ENCODE results near the gene KIAA0408.

DNA sequence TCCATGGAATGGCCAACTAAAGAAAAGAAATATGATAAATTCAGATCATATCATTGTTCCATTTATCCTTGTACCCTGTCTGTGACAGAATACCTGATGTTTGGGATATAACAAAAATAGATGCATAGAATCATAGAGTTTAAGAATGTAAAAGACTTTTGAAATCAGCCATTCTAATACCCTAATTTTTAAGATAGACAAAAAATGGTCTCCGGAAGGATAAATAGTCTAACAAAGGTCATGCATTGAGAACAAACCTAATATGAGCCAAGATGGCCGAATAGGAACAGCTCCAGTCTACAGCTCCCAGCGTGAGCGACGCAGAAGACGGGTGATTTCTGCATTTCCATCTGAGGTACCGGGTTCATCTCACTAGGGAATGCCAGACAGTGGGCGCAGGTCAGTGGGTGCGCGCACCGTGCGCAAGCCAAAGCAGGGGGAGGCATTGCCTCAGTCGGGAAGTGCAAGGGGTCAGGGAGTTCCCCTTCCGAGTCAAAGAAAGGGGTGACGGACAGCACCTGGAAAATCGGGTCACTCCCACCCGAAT is 164.9 kb downstream of the TRDN start:
- RRBS: no CpG with 5 or more reads among the region's 17 CpGs

DNA sequence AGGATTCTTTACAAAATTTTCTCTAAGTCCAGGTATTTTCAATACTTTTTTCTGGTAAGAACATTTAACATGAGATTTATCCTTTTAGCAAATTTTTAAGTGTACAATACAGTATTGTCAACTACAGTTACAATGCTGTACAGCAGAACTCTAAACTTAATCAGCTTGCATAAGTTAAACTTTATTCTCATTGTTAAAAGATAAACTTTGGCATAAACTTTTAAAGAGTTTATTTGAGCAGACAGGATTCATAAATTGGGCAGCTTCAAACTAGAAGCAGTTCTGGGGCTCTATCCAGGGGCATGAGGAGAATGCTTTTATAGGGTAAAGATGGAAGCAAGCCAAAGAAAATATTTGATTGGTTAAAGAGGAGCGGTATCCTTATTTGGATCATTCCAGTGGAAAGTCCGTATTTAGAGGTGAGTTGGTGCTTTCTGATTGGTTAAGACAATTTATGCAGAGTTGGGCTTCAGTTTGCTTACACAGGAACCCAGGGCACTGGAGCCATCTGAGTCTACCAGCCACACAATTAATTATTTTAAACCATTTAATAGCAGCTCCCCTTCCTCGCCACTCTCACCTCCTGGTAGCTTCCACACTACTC is 38.0 kb upstream of the RNF217 start:
- RRBS: no CpG with 5 or more reads among the region's 3 CpGs

DNA sequence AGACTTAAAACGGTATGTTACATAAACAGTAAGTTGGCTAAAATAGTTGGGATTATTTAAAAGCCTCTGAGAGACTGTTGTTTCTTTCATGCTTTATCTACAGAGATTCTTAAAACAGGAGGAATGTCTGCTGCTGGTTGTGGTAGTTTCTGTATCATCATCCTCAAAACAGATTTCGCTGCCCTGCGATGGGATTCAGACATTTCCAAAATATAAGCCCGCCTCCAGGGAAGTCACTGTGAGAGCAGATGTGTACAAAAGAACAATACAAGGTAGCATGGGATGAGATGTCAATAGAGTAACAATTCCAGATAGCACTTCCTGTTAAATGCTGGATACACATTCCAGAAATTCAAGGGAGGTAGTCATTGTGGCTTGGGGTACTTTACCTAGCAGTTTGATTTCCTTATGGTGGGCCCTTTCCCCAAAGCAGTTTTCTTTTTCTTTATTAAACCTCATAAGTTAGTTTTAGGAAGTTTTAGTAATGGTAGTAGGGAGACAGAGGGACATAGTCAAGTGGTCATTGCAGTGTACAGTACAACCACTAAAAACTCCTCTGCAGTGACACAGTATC is 2.5 kb downstream of the RNF217 start:
- RRBS: no CpG with 5 or more reads among the region's 4 CpGs

DNA sequence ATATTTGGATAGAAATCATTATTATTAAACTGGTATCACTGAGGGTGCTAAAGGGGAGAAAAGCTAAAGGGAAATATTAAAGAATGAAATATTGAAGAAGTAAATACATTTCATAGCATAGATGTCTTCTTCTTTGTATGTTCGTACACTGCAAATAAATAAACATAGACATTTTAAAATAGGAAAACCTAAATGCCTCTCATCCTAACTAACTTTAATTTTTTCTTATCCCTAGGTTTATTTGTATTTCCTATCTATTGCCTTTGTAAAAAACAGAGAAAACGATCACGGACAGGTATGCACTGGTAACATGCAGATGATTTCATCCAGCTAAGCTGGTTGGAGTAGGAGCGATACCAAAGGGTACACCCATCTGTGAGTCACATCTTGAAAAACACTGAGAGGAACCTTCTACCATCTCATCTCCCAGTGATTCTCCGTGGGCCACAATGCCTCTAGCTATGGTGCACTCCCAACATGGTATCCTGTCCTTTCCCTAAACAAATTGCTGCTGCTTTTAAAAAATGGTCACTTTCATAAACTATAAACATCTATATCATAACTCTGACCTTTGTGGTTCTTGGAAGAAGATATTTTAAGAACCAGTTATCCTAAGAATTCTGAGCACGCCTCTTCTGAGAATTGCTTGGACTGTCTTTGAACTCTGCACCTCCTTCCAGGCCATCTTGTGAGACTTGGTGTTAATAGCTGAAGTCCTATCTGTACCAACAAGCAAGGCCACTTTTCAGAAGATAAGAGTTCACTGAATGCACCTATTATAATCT is 70.8 kb upstream of the TPD52L1 start:
- RRBS: no CpG with 5 or more reads among the region's 6 CpGs

GRCh38 chr6:125154713-125155464 is 1.3 kb downstream of the TPD52L1 start:
- RRBS: no CpG with 5 or more reads among the region's 21 CpGs

- RRBS: no CpG with 5 or more reads among the region's 4 CpGs
Measured at GRCh38 chr6:125356791-125357193, 55.0 kb upstream of the HDDC2 start.

DNA sequence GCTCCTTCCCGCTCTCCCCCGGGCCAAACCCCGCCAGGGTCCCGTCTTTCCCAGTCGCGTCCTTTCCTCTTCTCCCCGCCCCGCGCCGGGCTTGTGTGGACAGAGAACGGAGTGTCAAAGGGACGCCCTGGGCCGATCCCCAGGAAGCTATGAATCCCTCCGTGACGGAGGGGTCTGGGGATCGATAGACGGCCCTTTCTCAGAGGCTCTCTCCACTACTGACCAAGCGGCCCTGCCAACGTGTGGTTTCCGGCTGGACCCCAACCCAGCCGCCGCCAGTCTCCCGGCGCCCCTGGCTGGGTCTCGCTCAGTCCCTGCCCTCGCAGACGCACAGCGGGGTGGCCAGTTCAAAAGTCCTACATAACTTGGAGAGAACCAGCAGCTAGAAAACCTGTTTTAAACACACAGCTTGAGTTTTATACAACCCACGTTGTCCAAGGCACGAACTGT is 1.2 kb upstream of the HEY2 start:
- RRBS: 1% methylated on average over 9 of the region's 30 CpGs

GRCh38 chr6:125793850-125794263 is 3.1 kb downstream of the NCOA7 start:
- RRBS: no CpG with 5 or more reads among the region's 3 CpGs

GRCh38 chr6:125812385-125813036 is 21.8 kb downstream of the NCOA7 start:
- RRBS: no CpG with 5 or more reads among the region's 6 CpGs

- RRBS: no CpG with 5 or more reads among the region's 6 CpGs
Measured at GRCh38 chr6:125957848-125958459, 1.4 kb downstream of the HINT3 start.

GRCh38 chr6:127204309-127204573 is 62.4 kb upstream of the RNF146 start:
- RRBS: no CpG with 5 or more reads among the region's 1 CpG

DNA sequence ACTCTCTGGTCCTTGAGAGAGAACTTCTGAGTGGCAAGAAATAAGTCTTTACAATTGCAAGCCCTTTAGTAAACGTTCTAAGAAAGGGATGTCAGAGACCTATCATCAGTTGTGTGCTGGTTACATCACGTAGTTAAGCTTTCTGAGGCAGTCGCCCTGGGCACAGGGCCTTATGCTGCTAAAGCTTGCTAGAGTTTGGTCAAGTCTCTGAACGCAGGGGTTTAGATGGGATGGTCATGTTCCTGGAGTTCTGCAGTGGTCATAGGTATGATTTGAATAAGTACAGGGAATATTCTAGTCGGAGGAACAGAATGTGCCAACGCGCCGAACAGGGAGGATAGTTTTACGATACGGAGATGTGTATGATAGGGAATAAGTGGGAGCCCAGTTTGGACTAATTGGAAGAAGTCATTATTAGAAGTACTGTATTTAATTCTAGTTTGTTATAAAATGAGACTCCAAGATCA is 1.0 kb upstream of the ECHDC1 start:
- RRBS: no CpG with 5 or more reads among the region's 10 CpGs

GRCh38 chr6:127457249-127457863 is 1.8 kb downstream of the KIAA0408 start:
- RRBS: no CpG with 5 or more reads among the region's 3 CpGs

GRCh38 chr6:127458772-127459764 is at the start of gene KIAA0408:
Gene KIAA0408, minus strand, starts transcription at chr6:127459389.
- RRBS: no CpG with 5 or more reads among the region's 8 CpGs

DNA sequence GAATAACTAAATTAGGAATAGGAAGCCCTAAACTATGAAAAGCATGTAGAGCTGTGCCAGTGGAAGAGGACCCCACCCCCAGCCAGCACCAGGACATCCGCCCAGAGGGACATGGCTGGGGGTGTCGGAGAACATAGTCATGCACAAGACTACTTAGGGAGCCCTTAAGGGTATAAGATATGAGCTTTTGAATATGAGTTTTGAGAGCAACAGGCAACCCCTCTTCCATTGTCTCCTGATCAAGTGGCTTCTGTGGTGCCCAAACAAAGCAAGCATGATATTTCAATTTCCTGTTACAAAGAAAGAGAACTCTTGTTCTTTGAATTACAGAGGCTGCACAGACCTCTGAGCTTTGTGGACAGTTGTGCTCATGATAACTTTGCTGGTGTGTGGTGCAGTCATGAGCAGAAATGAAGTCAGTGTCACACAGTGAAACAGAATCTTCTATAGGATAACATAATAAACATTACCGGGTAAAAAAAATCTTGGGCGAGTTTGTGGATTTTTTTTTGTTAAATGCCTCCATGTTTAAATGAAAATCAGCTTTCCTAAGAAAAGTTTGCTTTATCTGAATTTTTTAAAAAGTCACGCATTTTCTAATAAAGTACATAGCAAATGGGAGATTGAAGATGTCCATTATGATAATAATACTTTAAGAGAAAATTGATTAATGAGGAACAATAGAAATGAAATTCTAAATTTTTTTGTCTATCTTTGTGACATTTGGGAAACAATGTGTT is 66.9 kb upstream of the THEMIS start:
- RRBS: no CpG with 5 or more reads among the region's 5 CpGs

DNA sequence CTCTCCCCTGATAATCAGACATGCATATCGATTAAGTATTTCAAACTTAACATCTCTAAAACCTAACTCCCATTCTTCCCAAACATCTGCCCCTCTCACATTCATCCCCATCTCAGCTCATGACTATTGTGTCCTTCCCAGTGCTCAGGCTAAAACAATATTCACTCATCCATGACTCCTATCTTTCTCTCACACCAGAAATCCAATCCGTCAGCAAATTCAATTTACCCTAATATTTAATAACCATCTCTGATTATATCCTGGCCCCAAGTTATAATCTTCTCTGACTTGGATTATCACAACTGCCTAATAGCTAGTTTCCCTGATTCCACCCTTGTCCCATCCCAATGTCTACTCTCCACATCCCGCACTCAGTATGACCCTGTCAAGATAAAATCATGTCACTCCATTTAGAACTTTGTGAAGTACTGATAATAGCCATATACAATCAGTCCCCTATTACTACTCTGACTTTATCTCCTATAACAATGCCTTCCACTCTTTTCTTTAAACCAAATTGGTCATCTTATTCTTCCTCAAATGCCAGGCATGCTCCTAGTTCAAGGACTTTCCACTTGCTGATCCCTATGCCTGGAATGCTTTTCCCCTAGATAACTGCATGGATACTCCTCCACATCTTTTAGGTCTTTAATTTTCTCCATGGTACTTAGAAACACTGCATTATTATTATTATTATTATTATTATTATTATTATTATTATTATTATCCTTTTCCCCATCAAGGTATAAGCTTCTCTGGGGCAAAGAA is 145.8 kb downstream of the PTPRK start:
- RRBS: no CpG with 5 or more reads among the region's 3 CpGs

DNA sequence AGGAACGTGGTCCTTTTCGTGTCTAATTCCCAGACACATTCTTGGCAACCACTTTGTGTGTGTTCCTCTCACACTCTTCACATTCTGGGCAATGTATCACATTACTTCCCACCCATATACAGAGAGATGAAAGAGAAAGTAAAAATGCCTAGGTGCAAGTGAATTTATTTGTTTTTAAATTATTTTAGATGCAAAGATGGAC is 102.7 kb downstream of the PTPRK start:
- RRBS: no CpG with 5 or more reads among the region's 2 CpGs

GRCh38 chr6:128857682-128858121 is 25.2 kb upstream of the LAMA2 start:
- RRBS: no CpG with 5 or more reads among the region's 4 CpGs

DNA sequence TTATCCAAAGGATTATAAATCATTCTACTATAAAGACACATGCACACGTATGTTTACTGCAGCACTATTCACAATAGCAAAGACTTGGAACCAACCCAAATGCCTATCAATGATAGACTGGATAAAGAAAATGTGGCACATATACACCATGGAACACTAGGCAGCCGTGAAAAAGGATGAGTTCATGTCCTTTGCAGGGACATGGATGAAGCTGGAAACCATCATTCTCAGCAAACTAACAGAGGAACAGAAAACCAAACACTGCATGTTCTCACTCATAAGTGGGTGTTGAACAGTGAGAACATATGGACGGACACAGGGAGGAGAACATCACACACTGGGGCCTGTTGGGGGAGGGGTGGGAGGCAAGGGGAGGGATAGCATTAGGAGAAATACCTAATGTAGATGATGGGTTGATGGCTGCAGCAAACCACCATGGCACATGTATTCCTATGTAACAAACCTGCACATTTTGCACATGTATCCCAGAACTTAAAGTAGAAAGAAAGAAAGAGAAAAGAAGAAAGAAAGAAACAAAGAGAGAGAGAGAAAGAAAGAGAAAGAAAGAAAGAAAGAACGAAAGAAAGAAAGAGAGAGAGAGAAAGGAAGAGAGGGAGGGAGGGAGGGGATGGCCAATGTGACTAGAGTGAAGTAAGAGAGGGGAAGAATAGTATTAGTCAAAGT is 114.0 kb downstream of the LAMA2 start:
- RRBS: no CpG with 5 or more reads among the region's 4 CpGs

- RRBS: no CpG with 5 or more reads among the region's 4 CpGs
Measured at GRCh38 chr6:129102561-129103187, 219.7 kb downstream of the LAMA2 start.

Data from cardiac fibroblast (primary cell).